Measurements from ENCODE around the genes ASB8 and ZNF641.

- PRO-cap, 4 experiments, result peak in 4 of 4 experiments; most common plus-strand start chr12:47820815 (in 4); most common minus-strand start chr12:47820831 (in 3)
- RAMPAGE, long total RNA, 2 experiments, result no peak in any of the 2 experiments
Observed at GRCh38 chr12:47820399-47820955, 774 bp upstream of the HDAC7 start.

DNA sequence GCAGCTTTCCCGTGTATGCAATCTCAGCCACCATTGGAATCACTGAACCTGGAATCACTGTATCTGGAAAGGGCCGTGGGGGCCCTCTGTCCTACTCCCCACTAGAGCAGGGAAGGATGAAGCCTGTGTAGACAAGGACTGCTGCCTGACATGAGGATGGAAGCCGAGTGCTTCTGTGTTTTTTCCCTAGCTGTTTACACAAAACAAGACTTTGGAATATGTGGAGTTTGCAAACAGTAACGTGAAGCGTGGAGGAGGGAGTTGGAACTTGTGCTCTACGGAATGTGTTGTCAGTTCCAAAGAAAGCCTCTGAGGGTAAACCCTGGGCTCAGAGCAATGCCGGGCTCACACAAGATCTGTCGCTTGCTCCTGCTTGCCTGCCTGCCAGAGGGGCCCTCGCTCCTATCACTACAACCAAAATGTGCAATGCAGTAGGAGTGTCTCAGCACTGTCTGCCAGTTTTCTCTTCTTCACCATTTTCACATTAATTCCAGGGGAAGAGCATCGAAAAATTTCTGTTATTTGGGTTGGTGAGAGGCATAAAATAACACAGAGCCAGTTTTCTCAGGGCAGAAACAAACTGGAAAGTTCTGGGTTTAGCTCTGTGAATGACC lies 32.5 kb upstream of the HDAC7 start:
- PRO-cap, 4 experiments, result peak in 4 of 4 experiments; most common plus-strand start position 331 of the sequence (in 4); most common minus-strand start position 152 of the sequence (in 2)
- RAMPAGE, long total RNA, 2 experiments, result no peak in any of the 2 experiments

DNA sequence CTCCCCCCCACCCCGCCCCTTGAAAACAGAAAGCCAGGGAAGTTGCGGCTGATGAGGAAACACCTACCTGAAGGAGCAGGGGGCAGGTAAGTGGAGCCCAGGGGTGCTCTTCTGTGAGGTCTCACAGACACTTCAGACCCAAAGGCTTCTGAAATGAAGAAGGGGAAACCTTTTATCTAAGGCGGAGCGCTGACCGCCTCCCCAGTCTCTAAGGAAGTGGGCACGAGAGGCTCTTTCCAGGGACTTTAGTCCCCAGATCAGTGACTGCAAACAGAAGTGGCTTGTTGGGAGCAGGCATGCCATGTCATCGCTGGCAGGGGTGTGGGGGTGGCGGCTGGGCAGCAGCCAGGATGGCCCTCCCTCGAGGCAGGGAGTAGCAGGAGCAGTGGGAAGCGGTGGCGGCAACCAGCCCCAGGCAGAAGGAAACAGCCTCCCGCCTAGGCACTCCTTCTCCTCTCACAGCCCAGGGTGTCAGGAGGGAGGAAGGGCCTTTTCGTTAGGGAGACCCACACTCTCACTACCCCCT lies 22.1 kb downstream of the VDR start:
- PRO-cap, 4 experiments, result no peak in any of the 4 experiments
- RAMPAGE, long total RNA, 2 experiments, result no peak in any of the 2 experiments

- PRO-cap, 4 experiments, result no peak in any of the 4 experiments
- RAMPAGE, long total RNA, 2 experiments, result no peak in any of the 2 experiments
Observed at GRCh38 chr12:47903153-47903565, 1.6 kb downstream of the VDR start.

GRCh38 chr12:47943523-47944075 lies 19.8 kb upstream of the TMEM106C start:
- PRO-cap, 4 experiments, result no peak in any of the 4 experiments
- RAMPAGE, long total RNA, 2 experiments, result no peak in any of the 2 experiments

DNA sequence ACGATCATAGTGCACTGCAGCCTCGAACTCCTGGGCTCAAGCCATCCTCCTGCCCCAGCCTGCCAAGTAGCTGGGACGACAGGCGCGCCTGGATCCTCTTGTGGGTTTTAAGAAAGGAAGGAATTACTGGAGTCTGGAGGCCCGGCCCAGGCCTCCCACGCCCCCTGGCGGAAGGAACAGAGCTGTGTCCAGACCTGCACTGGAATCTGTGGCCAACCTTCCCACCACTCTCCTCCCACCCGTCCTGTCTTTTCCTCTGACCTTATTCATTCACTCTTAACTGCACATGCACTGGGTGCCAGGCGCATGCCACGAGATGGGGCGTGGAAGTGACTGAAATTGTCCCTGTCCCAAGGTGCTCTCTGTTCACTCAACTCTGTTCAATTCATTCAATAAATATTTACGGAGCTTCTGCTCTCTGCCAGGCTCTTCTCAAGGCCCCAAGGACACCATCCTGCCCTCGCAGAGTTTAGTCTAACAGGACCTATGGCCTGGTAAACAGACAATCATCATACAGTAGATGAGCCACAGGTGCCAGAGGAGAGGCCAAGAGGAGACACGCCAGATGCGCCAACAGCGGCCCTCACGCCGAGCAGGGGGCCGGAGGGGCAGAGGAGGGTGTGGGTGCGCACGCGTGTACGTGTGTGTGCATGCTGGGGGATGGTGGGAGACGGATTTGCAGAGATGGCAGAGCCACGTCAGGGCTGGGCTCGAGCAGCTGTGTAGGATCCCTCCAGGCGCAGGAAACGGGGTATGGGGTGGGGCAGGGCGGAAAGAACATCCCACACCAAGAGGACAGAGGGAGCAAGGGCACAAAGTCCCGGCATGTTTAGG lies 13.7 kb upstream of the TMEM106C start:
- PRO-cap, 4 experiments, result no peak in any of the 4 experiments
- RAMPAGE, long total RNA, 2 experiments, result no peak in any of the 2 experiments

GRCh38 chr12:48106641-48107031 lies 757 bp upstream of the SENP1 start:
- PRO-cap, 4 experiments, result no peak in any of the 4 experiments
- RAMPAGE, long total RNA, 2 experiments, result no peak in any of the 2 experiments

DNA sequence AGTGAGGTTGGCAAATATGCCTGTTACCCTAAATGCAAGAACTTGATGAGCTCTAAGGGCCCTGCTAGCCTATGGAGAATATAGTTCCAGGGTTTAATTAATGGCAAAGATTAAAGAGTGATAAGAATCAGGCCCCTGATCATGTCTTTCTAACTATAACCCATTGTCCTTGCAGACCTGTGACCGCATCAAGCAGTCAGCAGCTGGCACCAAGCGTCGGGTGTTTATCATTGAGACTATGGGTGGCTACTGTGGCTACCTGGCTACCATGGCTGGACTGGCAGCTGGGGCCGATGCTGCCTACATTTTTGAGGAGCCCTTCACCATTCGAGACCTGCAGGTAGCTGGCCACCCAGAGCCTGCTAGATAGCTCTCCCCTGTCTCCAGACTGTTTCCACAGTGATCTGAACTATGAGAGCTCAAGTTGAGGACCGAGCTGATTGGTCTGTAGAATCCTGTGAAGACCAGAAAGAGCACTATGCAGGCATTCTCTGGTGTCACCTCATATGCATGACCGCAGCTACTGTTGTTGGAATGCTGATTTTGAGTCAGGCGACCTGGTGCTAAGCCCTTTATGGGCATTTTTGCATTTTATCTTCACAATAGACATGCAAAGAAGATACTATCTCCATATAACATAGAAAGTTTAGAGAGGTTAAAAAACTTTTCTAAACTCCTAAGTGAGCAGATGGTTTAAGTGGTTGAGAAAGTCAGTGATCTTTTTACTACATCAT lies 14.5 kb downstream of the ASB8 start:
- PRO-cap, 4 experiments, result no peak in any of the 4 experiments
- RAMPAGE, long total RNA, 2 experiments, result no peak in any of the 2 experiments

GRCh38 chr12:48156653-48157957 lies at the start of gene ASB8:
ASB8 (minus strand) TSS chr12:48157515.
- PRO-cap, 4 experiments, result peak in 4 of 4 experiments; most common plus-strand start chr12:48157702 (in 4); most common minus-strand start chr12:48157459 (in 3)
- RAMPAGE, long total RNA, 2 experiments, result start-site peak on the minus strand in 2 of 2 experiments, at chr12:48157477-48157509 at its widest, 87 to 98 reads per replicate

GRCh38 chr12:48350753-48351579 lies at the start of gene ZNF641:
ZNF641 (minus strand) TSS chr12:48350919.
- PRO-cap, 4 experiments, result peak in 4 of 4 experiments; most common plus-strand start chr12:48351052 (in 4); most common minus-strand start chr12:48351200 (in 4)
- RAMPAGE, long total RNA, 2 experiments, result no peak in any of the 2 experiments

DNA sequence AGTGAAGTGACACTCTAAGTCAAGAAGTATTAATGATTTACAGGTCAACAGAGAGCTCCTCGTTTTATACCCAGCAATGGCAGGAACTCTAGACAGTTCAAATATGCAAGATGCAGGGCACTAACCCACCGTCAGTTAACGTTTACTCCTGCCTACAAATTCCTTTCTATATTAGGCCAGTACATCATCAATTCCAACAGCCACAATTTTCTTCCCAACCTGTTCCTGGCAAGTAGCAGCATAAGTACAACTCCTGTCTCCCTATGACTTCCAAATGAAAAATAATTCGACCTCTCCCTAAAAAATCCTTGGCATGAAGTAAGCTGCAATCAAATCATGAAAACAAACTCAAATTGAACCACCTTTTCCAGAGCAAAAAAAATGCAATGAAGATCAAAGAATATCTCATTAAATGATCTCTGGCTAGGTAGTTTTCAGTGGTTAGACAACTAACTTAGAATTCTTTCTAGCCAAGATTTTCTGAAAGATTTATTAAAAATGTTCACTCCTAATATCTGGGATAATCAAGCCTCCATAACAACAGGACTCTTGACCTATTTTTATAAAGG lies 9.1 kb upstream of the KANSL2 start:
- PRO-cap, 4 experiments, result no peak in any of the 4 experiments
- RAMPAGE, long total RNA, 2 experiments, result no peak in any of the 2 experiments

DNA sequence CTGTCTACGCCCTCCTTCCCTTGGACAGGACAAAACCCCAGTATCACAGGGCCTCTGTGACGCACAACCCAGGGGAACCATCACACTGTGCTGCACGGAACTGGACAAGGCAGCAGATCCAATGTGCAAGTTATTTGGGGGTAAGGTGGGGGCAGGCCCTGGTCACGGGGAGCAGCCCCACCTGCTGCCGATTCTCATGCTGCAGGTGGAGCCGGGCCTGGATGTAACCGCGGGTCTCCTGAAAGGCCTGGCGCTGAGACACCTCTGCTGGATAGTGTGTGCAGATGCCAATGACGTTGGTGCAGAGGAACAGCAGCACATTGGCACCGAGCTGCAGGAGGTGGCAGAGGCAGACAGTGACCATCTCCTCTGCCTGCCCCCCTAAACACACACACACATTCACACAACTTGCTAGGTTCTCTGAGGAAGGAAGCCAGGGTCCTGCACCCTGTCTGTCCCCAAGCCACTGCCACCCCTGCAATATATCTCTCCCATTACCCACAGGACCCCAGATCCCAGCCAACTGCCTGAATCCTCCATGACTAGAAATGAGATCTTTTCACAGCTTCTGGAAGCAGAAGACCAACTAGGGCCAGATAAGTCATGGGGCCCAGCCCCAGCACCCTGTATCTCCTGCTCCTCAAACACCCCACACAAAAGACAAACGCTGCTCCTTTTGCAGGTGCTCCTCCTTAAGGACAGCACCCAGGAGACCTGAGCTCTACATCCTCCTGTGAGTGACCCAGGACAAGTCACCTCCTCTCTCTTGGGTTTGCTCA lies 10.8 kb downstream of the ADCY6 start:
- PRO-cap, 4 experiments, result no peak in any of the 4 experiments
- RAMPAGE, long total RNA, 2 experiments, result no peak in any of the 2 experiments

GRCh38 chr12:48829390-48829621 lies 11.0 kb downstream of the CACNB3 start:
- PRO-cap, 4 experiments, result peak in 2 of 4 experiments; most common minus-strand start chr12:48829468 (in 1)
- RAMPAGE, long total RNA, 2 experiments, result no peak in any of the 2 experiments

- PRO-cap, 4 experiments, result no peak in any of the 4 experiments
- RAMPAGE, long total RNA, 2 experiments, result no peak in any of the 2 experiments
Observed at GRCh38 chr12:48851310-48851860, 578 bp downstream of the DDX23 start.

GRCh38 chr12:48917565-48918398 lies 7.5 kb downstream of the FKBP11 start:
- PRO-cap, 4 experiments, result no peak in any of the 4 experiments
- RAMPAGE, long total RNA, 2 experiments, result no peak in any of the 2 experiments

DNA sequence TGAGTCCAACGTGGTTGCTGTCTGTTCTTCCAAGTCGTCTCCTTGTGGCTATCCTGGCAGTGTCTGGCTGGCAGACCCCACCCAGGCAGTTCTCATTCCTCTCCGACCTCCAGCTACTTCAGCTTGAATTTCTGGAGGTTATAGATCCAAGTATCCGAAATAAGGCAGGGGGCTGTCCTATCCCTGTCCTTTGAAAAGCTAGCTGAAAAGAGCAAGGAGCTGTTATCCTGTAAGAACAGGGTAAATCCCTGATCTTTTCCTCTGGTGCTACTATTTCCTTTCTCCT lies 532 bp upstream of the FKBP11 start:
- PRO-cap, 4 experiments, result no peak in any of the 4 experiments
- RAMPAGE, long total RNA, 2 experiments, result no peak in any of the 2 experiments

DNA sequence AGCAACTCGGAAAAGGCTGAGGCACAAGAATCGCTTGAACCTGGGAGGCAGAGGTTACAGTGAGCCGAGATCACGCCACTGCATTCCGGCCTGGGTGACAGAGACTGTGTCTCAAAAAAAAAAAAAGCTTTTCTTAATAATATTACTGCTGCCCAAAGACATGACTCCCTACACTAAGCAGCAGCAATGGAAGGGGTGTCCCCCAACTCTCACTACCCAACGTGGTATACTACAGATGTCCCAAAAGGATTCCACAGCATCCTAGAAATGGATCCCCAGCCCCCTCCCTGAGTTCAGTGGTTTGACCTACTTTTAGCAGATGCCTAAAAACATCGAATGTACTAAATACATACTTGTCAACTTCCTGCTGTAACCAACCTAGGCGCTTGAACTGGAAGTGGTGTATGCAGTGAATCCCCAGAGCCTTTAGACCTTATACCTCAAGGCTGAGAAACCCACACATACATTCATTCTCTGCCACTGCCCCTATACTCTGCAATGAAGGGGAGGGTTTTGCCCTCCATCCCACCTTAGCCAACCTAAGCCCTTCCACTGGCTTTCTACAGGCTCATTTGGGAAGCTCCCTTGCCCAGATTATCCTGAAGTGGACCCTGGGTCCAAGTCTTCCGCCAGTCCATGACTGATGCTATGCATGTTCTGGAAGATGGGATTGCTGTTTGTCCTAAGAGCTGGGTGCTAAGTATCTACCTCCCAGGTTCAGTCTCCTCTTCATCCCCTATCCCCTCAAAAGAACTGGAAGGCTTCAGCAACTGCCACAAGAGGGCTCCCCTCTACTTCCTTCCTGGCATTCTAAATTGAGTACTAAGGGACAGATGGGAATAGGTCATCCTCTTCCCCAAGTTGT lies 8.7 kb upstream of the FKBP11 start:
- PRO-cap, 4 experiments, result peak in 1 of 4 experiments; most common plus-strand start position 462 of the sequence (in 1); most common minus-strand start position 298 of the sequence (in 1)
- RAMPAGE, long total RNA, 2 experiments, result no peak in any of the 2 experiments

DNA sequence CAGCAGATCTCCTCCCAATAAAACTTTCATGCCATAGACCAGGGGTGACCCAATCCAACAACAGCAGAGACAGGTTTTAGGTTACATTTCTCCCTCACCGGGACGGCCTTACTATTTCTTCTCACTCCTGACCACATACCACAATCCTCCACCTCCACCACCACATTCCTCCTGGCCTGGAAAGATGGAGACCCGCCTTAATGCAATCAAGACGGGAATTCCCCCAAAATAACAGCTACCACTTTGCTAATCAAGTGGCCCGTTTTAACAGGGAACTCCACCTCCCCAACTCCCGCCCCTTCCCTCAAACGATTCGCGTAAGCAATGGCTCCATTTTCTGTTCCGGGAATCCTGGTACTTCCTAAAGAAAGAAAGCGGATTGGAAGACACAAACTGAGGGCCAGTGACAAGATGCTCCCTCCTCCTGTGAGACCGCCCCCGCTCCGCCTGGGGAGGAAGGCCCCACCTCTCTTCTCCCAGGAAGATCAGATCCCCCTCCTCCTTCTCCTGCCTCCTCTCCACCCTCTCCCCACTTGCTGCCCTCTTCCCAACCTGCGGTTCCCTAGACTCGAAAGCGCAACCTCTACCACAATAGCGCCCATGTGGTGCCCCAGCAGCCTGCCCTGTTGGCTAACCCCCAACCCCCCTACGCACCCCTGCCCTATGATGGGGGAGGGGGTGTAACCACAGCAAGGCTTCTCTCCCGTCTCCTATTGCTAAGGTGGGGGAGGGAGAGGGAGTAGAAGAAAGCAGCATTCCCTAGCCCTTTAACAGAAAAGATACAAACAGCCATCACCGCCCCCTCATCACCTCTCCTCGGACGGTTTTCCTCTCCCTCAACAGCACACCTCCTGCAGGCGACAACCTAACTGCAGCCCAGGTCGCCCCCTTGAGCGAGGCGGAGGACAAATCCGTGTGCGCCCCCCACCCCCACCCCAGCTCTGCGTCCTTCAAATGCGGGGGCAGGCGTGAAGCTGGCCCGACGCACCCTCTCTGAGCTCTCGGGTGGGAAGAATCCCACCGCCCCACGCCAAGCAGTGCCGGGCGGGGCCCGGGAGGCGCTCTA lies 779 bp downstream of the ARF3 start:
- PRO-cap, 4 experiments, result peak in 2 of 4 experiments; most common plus-strand start position 501 of the sequence (in 1)
- RAMPAGE, long total RNA, 2 experiments, result no peak in any of the 2 experiments

DNA sequence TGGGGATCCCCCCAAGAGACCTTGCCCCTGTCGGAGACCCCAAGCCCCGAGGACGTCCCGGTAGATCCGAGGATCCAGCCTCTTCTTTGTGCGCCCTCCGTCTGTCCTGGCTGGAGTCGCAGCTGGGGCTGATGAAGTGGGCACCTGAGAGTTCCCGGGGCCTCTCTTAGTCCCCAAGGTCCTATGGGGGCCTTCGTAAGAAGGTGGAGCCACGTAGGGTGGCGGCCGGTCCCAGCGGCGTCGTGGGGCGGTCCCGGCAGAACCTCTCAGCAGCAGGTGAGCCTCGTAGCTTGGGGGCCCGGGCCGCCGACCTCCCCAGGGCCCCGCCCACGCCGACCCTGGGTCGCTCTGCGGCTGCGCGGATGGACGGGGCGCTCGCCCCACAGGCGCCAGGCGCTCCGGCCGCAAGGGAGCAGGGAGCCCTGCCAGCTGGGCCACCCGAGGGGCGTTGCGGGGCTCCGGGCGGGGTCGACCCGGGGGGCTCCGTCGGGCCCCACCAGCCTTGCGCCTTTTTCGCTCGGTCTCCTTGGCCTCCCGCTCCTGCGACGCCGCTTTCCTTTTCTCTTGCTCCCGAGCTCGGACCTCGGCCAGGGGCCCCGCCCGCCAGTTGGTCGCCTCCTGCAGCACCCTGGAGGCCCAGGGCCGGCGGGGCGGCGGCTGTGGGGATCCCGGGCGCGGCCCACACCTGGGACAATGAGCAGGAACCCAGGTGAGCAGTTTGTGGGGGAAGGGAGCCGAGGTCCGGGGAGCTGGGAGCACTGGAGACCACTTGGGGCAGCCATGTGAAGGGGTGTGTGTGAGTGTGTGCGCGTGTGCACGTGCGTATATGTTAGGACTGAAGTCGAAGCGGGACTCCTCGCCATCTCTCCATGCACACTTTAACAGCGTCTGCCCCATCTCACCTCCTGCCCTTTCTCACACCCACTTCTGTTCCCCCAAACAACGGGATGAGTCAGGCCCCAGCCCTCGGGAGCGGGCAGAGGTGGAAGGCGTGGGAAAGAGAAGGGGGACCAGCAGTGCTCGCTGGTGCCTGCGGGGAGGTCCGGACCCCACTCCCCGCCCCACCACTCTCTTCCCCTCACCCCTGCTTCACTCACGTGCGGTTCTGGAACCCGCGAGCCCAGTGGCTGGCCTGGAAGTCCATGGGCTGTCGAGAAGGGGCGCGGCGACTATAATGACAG lies 803 bp downstream of the DDN start:
- PRO-cap, 4 experiments, result peak in 2 of 4 experiments; most common plus-strand start position 383 of the sequence (in 2)
- RAMPAGE, long total RNA, 2 experiments, result no peak in any of the 2 experiments

DNA sequence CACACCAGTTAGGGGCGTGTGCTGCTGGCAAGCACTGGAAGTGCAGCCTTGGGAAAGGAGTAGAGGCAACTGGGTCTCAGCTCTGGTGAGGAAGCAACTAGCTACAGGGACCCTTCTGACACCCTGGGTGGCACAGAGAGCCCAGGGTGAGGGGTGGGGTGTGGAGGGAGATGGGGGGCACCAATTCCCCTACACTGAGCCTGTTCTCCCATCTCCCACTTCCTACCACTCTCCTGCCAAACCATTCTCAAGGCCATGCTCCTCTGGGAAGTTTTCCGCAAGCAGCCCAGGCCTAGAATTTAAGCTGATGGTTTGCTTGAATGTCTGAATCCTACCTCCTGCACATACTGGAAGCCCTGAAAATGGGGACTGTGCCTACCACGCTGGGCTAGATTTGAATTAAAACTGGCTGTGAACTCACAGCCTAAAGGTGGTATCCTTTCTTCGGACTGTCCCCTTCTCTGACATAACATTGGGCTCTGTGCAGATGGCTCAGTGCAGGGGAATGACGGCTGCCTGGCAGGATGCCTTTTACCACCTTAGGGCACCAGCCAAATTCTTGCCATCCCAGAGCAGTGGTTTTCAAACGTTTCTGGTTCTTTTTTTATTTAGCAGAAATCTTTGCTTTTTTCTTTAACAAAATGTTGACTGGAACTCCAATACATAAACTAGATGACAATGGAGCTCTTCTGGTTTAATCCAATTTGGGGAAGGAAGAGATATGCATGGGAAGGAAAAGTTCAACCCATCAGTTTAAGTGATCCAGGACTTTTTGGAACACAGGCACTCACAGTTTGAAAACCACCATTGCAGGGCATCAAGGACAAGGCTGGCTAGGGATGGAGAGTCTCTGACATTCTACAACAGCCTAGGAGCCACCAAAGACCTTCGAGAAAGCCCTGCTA lies 4.6 kb upstream of the PRKAG1 start:
- PRO-cap, 4 experiments, result peak in 1 of 4 experiments; most common minus-strand start position 471 of the sequence (in 1)
- RAMPAGE, long total RNA, 2 experiments, result no peak in any of the 2 experiments

Measured in right lobe of liver (tissue), 4 donors.